ENCODE measurements around the gene FKBP4.

DNA sequence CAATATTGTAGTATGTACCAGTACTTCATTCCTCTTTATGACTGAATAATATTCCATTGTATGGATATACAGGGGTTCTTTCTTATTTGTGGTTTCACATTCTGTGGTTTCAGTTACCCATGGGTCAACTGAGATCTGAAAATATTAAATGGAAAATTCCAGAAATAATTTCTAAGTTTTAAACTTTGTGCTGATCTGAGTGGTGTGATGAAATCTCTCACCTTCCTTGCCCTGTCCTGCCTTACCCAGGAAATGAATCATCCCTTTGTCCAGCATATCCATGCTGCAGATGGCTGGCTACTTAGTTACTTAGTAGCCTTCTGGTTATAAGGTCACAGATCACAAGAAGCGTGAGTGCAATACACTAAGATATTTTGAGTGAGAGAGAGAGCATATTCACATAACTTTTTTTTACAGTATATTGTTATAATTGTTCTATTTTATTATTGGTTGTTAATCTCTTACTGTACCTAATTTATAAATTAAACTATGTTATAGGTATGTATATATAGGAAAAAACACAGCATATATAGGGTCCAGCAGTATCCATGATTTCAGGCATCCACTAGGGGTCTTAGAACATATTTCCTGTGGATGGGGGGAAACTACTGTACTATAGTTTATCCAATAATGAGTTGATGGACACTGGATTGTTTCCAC lies 59.6 kb upstream of the LRTM2 start:
- RRBS, result no CpG with 5 or more reads among the region's 1 CpG

- RRBS, result no CpG with 5 or more reads among the region's 11 CpGs
Observed at GRCh38 chr12:1785881-1786573, 34.3 kb upstream of the LRTM2 start.

- RRBS, result 6% methylated on average over 27 of the region's 74 CpGs
Observed at GRCh38 chr12:1795712-1796797, 24.3 kb upstream of the LRTM2 start.

DNA sequence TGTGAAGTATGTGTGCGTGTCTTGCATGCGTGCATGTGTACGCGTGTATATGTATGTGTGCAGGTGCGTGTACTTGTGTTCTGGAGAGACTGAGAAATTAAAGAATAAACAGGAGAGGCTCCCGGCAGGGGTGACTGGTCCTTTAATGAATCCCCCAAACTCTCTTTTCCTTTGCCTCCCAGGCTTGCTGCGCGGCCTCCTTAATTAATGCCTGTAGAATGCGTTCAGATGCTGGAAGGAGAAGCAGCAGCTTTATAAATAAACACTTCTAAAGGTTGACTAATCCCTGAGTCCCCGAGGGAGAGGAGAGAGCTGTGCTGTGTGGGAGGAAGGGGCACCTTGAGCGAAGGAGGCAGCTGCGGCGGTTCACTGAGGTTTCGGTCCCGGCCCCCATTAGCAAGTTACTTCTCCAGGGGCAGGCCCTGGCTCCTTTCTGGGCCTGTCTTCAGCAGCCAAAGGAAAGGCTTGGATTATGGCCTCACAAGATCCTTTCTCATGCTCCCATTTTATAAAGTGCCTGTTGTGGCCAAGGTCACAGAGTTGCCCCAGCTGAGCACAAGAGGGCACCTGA lies 14.8 kb upstream of the CACNA2D4 start:
- RRBS, result no CpG with 5 or more reads among the region's 15 CpGs

DNA sequence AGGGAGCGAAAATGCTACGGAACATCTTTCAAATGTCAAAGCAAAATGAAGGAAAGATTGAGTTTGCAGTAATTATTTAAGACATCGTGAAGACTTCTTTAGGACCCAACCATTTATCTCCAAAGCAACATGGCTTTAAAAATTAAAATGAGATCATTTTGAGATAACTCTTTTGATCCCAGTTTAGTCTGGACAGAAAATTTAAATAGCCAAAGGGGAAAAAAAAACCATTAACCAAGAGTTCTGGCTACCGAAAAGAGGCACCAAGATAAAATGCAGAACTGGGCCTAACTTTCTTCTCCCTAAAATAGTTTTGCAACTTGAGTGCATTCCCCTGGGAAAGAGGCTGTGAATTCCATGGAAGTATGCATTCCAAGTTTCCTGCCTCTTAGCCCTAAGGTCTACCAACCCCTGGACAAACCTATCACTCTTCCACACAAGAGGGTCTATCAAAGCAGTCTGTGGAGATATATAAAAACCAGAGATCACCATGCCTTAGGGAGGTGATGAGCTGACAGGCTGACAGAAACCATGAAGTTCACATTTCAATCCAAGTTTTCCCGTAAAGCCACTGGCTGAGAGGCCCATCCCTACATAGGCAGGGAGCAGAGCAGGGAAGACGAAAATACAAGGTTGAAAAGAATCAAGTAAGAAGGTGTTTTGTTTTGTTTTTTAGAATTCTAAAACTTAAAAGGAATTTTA lies 33.9 kb downstream of the DCP1B start:
- RRBS, result no CpG with 5 or more reads among the region's 6 CpGs

- RRBS, result no CpG with 5 or more reads among the region's 20 CpGs
Observed at GRCh38 chr12:2163499-2164438, 111.0 kb downstream of the CACNA1C start.

- RRBS, result no CpG with 5 or more reads among the region's 29 CpGs
Observed at GRCh38 chr12:2239053-2240007, 186.5 kb downstream of the CACNA1C start.

GRCh38 chr12:2584313-2584797 lies 210.4 kb upstream of the FKBP4 start:
- RRBS, result no CpG with 5 or more reads among the region's 2 CpGs

GRCh38 chr12:2613747-2614330 lies 180.9 kb upstream of the FKBP4 start:
- RRBS, result no CpG with 5 or more reads among the region's 9 CpGs

DNA sequence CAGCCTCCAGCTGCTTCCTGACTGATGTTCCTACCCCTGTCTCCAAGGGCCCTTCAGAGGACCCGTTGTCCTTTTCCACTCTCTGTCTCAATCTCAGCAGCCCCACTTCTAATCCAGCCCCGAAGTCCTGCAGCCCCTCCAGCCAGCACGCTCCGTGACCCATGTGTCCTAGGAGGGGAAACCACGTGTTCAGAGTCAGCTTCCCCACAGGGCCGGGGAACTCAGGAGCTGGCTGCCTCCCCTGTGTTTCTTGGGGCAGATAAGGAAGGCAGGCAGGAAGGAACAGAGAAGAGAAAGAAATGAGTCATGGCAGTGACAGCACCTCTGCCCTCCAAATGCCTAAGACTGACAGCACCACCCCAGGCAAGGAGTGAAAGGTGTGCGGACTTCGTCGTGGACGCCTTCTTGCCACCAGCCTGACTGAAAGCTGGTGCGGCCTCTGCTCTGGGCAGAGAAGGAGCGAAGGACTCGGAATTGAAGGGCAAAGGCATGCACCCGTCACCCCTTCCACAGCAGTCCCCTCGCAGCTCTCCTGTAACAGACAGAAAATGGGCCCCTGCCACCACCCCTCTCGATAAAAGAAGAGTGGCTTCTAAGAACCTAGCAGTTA lies 167.0 kb upstream of the FKBP4 start:
- RRBS, result no CpG with 5 or more reads among the region's 16 CpGs

- RRBS, result 2% methylated on average over 59 of the region's 149 CpGs
Observed at GRCh38 chr12:2794402-2795607, at the start of gene FKBP4. FKBP4 (plus strand) TSS chr12:2794970.

GRCh38 chr12:2796222-2796916 lies 1.6 kb downstream of the FKBP4 start:
- RRBS, result no CpG with 5 or more reads among the region's 14 CpGs

DNA sequence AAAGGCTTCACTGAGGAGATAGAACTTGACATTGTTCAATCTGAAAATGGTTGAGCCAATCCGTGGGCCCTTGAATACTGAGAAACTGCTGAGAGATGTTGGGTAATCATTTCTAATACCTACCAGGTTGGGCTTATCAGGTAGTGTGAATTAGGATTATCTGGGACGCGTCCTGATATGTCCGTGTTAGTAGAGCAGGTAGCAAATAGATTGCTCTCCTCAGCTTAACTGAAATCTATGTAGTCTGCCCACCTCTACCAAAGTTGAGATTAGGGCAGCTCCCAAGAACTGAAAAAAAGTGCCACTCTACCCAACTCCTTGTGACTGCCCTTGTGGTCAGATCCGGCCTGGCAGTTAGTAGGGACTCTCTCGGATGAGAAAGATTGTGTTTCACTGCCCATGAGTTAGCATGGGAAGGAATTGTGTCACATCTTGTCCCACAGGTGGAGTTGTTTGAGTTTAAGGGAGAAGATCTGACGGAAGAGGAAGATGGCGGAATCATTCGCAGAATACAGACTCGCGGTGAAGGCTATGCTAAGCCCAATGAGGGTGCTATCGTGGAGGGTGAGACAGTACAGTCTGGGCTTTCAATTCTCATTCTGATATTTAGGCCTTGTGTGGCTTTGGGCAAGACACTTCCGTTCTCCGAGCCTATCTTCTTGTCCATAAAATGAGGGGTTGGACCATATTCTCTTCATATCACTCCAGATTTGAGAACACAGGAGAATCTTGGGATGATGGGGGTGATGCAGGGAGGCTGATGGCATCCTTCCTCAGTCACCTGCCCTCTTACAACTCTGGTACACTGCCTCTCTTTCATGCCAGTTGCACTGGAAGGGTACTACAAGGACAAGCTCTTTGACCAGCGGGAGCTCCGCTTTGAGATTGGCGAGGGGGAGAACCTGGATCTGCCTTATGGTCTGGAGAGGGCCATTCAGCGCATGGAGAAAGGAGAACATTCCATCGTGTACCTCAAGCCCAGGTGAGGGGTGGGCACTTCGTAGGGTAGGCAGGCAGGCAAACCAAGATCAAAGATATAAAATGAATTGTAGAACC lies 3.8 kb downstream of the FKBP4 start:
- RRBS, result no CpG with 5 or more reads among the region's 20 CpGs

GRCh38 chr12:2858867-2859553 lies 2.2 kb upstream of the TEX52 start:
- RRBS, result 56% methylated on average over 4 of the region's 16 CpGs

- RRBS, result no CpG with 5 or more reads among the region's 9 CpGs
Observed at GRCh38 chr12:2878183-2879126, 1.4 kb downstream of the RHNO1 start.

GRCh38 chr12:2974407-2974740 lies 15.2 kb downstream of the TEAD4 start:
- RRBS, result 44% methylated on average over 2 of the region's 8 CpGs

- RRBS, result no CpG with 5 or more reads among the region's 13 CpGs
Observed at GRCh38 chr12:2982309-2982794, 23.2 kb downstream of the TEAD4 start.

- RRBS, result 3% methylated on average over 4 of the region's 19 CpGs
Observed at GRCh38 chr12:2998522-2999300, 39.5 kb downstream of the TEAD4 start.

- RRBS, result no CpG with 5 or more reads among the region's 6 CpGs
Observed at GRCh38 chr12:3091755-3092376, 14.7 kb downstream of the TSPAN9 start.

Data from hTERT-HM (cell line).